ENCODE results near the genes GATD3, DNMT3L and KRTAP10-2.

DNA sequence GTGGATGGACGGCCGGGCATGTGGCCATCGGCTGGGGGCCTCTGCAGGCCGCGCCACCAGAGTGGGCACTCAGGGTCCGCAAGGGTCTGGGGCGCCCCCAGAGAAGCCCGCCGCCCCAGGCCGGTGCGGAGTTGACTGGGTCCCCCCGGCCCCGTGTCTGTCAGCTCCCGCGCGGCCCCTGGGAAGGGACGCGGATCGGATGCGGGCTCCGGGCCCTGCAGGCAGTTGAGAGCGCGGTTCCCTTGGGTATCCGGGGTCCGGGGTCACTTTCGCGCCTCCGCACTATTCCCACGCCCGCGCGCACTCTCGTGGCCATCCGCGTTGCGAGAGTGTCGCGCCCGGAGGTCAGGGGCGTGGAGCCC is 507 bp upstream of the PDXK start:
- PRO-cap = no peak

- PRO-cap = no peak
Measured at GRCh38 chr21:43756650-43757494, 19.2 kb downstream of the CSTB start.

- PRO-cap = no peak
Measured at GRCh38 chr21:43800469-43800849, 11.1 kb downstream of the RRP1 start.

DNA sequence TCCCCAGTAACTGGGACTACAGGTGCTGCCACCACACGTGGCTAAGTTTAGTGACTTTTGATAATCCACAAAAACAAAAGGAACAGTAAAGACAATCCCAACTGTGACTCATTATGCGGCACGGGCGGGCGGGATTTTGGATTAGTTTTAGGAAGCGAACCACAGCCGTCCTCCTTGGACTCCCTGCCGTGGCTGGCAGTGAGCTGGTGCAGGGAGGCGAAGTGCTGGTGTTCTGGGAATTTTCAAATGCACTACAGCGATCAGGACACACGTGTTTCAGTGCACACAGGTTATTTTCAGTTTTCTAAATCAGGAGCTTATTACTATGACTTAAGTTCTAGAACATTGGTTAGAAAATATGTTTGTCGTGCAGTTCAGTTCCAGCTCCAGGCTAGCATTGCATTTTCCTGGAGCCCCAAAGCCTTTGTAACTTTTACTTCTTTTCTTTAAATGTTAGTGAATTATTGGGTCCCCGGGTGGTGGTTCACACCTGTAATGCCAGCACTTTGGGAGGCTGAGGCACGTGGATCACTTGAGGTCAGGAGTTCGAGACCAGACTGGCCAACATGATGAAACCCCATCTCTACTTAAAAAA is 5.0 kb downstream of the AGPAT3 start:
- PRO-cap = no peak

DNA sequence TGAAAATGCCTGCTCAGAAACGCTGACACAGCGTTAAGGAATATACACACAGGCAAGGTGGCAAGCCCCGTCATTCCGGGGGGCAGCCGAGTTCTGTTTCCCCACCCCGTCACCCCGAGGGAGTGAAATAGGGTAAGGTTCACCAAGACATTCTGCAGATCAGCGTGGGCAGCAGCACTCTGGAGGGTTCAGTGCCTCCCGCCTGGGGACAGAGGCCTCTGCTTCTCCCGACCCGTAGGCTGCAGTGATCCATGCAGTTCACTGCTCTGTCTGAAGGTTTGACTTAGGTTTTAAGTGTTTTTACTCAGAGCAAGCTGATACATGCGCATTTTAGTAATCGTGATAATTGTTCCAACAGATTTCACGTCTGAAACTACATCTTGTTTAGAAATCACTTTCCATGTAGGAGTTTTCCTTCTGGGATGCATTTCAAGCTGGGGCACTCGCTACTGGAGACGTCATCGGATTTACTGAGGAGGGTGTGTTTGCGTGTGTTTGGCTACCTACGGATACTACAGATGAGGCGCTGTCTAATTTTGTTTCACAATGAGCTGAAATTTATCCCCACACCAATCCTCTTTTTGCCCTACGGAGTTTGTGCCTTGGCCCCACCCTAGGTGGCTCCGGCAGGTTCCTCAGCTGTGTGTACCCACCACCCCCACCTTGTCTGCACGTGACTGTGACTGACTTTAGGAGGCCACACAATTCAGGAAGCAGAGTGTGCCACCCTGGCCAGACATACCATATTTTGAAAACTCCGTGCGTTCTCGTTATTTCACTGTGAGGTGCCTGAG is 63.5 kb downstream of the AGPAT3 start:
- PRO-cap = no peak

- PRO-cap = no peak
Measured at GRCh38 chr21:43967677-43968231, 44.4 kb upstream of the TRAPPC10 start.

- PRO-cap = no peak
Measured at GRCh38 chr21:44029541-44030211, 17.6 kb downstream of the TRAPPC10 start.

GRCh38 chr21:44034457-44035308 is 22.6 kb downstream of the TRAPPC10 start:
- PRO-cap = no peak

DNA sequence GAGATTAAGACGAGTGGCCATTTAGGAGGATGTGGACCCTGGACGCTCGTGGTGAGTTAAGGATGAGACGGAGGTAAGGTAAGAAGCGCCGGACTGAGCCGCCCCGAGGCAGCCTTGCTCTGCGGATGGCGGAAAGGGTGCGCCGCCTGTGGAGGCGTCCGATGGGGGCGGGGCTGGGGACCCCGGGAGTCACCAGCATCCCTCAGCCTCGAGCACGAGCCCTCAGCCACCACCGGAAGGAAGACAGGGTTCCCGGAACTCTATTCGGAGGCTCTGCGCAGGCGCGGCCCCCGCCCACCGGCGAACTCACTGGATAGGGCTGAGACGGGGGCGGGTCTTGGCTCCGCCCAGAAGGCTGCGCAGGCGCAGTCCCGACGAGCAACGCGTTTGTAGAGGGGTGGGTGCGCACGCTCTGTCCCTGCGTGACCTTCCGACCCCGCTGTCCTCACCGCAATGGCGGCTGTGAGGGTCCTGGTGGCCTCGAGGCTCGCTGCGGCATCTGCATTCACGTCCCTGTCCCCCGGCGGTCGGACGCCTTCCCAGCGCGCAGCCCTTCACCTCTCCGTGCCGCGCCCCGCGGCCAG is at the start of gene GATD3:
GATD3 (plus strand) TSS at position 439 of the 584 bp plus-strand sequence.
- PRO-cap = unidirectional peak, plus-strand start at position 453 of the sequence

DNA sequence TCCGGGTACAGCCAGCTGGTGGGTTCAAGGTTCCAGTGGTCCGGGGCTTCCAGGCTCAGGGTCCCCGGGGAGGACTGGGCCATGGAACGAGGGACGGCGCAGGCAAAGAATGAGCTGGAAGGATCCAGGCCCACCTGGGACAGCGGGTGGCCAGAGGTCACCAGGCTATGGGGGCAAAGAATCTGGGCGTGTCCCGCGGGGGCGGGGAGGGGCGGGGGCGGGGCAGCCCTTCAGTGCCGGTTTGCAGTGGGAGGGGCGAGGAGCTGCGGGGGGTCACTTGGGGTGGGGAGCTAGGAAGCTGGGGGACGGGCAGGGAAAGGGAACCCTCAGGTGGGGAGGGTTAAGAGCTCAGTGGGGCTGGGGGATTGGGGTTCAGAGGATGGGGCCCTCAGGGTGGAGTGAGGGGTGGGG is at the start of gene DNMT3L:
DNMT3L (minus strand) TSS at position 141 of the 411 bp plus-strand sequence.
- PRO-cap = no peak

- PRO-cap = no peak
Measured at GRCh38 chr21:44428589-44429163, 26.6 kb upstream of the LRRC3 start.

DNA sequence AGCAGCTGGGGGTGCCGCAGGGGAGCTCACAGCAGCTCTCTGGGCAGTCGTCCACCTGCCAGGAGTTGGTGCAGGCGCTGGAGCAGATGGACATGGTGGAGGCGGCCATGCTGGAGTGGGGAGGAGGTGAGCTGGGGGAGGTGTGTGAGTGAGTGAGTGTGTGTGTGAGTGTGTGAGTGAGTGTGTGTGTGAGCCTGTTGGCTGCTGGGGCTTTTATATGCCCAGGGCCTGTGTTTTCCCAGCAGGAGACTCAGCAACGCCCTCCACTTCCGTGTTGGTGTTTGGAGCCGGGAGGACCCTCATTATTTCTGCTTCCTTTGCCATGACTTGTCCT is at the start of gene KRTAP10-2:
KRTAP10-2 (minus strand) TSS at position 156 of the 334 bp plus-strand sequence.
- PRO-cap = no peak

DNA sequence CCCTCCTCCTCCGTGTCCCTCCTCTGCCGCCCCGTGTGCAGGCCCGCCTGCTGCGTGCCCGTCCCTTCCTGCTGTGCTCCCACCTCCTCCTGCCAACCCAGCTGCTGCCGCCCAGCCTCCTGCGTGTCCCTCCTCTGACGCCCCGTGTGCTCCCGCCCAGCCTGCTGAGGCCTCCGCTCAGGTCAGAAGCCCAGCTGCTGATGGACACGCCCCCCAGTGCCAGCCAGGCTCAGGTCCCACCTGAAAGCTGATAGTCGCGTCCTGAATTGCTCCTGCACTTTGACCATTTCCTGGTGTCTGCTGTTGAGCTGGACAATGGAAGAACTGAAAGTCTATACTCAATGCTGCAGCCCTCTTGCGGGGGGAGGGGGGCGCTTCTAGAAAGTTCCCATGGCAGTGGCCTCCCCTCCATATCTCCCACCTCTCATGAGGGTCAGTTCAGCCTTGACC is 1.3 kb downstream of the KRTAP10-4 start:
- PRO-cap = no peak

DNA sequence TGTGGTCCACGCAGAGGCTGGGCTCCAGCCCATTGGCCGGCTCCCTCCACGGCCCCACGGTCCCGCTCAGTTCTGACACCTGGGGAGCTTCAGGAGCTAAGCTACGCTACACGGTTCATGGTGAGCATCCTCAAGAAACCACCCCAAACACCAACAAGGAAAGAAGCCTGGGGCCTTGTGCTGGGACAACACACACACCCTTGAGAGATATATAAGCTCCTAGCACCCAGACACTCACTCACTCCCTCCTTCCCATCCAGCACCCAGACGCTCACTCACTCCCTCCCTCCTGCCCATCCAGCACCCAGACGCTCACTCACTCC is 254 bp upstream of the KRTAP10-12 start:
- PRO-cap = no peak

DNA sequence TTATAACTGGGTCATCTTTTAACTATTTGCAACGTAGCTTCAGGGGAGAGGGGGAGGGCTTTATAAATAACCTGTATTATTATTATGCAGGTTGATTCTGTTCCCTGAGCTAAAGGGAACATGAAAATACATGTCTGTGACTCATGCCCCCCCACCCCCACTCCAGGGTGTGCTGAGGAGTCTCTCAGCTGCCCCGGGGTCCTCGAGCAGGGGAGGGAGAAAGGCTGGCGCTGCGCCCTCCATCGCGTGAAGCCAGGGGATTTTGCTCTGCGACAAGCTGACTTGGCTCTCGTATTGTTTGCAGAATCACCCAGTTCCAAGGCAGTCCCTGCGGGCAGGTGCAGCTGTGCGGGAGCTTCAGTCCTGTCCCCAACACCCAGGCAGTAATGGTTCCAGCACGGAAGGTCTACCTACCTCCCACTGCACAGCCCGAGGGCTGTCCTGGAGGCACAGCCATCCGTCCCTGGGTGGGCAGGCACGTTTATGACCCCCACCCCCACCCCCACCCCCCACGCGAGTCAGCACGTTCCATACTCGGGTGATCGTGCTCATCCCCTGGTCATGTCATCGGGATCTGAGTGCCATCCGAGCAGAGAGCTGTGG is 1.3 kb downstream of the TSPEAR start:
- PRO-cap = no peak

- PRO-cap = no peak
Measured at GRCh38 chr21:44748615-44749236, 37.4 kb upstream of the TSPEAR start.

DNA sequence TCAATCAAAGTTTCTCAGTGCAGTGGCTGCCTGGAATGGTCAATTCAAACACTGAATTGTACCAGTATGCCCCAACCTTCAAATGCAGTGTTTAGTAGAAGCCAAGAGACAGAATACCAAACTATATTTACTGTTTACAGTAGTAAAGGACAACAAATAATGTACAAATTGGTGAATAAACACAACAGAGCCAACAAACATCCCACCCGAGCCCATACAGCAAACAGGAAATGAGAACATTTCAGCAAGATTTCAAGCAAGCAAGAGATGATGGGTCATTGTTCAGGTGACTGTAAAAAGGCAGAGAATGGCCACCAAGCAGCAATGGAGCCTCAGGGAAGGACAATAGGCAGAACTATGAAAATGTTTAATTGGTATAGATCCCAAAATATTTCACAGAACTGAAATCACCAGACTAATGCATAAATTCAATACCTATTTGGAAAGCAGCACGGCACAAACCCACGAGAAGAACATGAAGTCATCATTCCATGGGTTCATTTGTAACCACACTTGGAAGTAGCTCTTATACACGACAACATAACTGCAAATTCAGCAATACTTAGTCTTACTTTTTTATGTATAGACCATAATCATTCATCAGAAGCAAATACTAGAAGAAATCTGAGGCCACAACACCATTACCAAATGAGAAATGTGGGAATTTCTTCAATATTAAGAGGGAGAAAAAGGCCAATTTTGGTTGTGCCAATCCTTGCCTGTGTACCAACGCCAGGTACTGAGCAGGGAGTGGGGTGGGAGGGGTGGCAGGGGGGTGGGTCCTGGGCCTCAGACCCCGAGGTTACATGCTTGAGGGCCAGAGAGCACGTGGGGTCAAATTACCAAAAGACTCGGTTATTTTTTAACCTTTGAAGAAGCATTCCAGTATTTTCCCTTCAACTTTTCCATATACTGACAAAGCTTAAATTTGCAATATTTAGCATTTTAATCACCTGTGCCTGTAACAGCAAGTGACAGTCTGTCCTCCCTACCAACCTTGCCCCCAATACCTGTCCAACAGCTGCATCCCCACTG is 4.2 kb upstream of the UBE2G2 start:
- PRO-cap = no peak

- PRO-cap = no peak
Measured at GRCh38 chr21:44870626-44871315, 2.7 kb downstream of the PTTG1IP start.

DNA sequence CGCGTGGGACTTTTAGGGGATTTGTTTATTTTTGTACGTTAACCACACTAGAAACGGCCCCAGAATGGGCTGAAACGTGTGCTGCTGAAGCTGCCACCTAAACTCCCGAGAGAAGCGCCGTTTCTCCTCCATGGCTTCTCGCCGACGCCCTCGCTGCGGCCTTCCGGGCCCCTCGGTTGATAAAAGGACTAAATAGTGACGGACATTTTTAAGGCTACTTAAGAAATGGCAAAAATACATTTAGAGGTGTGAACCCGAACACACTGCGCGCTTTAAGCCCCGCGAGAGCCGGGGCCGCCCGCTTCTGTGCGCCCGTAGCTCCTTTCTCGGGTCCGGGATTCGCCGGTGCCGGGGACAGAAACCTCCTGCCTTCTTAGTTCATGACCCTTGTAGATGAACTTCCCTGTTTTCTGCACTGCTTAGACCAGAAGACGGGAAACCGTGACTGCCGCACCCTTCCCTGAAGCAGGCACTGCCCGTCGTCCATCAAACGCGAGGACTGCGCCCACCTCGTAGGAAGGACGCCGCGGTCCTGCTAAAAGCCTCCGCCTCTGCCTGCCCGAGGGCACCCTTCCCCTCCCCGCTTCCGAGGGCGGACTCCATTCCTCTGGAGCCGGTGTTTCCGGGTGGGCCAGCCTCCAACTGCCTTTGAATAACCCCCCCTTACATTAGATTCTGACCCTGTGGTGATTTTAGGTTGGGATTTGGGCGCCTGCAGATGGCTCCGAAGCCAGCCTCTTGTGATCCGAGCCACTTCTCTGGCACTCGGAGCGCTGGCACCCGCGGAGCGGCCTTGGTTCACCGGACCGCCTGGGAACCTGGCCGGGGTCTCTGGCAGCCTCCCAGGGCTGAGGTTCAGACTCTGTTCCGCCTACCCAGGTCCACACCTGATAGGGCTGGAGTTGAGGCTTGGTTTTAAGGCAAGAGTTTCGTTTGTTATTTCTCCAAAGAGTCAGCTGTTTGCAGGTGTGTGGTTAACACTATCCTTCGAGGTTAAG is 1.1 kb upstream of the PTTG1IP start:
- PRO-cap = no peak

DNA sequence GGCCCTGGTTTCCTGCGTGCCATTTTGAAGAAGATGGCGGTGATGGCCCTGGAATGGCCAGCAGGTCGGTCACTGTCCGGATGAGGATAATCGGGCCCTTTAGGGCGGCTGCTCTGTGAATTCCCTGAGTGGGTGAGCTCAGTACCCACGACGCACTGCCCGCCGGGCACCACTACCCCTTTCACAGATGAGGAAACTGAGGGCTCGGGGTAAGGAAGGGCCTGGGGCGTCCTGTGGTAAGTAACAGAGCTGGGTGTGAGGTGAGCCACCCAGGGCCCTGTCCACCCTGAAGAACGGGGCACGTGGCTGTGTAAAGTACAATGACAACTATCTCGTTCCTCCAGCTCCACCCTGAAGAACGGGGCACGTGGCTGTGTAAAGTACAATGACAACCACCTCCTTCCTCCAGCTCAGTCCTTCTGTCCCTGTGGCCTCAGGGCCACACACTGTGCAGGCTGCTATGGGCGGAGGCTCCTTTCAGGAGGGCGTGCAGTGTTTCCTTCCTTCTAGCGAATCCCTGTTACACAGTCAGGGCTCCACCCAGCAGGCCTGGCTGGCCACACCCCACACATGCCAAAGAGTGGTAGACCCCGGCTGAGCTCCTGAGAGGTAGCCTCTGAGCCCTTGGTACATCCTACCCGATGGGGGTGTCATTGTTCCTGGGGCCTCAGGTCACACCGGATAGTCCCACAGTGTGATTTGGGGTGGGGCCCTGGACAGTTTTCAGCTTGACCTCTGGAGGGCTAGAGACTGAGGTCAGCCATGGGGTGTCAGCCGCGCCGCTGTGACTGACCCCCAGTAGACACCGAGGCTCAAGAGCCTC is 23.1 kb downstream of the ITGB2 start:
- PRO-cap = no peak

Data from anterior vena cava (tissue), 1 donor.